ENCODE measurements around a stretch of chr3.

DNA sequence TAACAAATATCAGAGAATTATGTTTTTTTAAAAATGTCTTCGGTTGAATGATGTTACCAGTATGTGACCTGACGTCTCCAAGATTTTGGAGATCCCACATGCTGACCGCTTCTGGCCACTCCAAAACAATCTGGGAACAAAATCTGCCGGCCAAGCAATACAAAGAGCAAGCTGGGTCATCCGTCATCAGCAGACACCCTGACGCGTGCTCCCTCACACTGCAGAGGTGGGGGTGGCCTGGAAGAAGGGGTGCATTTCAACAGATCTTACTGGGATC lies 33.6 kb downstream of the HES1 start:
- CAGE, long polyA plus RNA: no peak
- RRBS: no CpG with 5 or more reads among the region's 7 CpGs

- CAGE, long polyA plus RNA: no peak
- RRBS: 22% methylated on average over 1 of the region's 39 CpGs
Measured at GRCh38 chr3:194265143-194266212, 85.7 kb downstream of the CPN2 start.

DNA sequence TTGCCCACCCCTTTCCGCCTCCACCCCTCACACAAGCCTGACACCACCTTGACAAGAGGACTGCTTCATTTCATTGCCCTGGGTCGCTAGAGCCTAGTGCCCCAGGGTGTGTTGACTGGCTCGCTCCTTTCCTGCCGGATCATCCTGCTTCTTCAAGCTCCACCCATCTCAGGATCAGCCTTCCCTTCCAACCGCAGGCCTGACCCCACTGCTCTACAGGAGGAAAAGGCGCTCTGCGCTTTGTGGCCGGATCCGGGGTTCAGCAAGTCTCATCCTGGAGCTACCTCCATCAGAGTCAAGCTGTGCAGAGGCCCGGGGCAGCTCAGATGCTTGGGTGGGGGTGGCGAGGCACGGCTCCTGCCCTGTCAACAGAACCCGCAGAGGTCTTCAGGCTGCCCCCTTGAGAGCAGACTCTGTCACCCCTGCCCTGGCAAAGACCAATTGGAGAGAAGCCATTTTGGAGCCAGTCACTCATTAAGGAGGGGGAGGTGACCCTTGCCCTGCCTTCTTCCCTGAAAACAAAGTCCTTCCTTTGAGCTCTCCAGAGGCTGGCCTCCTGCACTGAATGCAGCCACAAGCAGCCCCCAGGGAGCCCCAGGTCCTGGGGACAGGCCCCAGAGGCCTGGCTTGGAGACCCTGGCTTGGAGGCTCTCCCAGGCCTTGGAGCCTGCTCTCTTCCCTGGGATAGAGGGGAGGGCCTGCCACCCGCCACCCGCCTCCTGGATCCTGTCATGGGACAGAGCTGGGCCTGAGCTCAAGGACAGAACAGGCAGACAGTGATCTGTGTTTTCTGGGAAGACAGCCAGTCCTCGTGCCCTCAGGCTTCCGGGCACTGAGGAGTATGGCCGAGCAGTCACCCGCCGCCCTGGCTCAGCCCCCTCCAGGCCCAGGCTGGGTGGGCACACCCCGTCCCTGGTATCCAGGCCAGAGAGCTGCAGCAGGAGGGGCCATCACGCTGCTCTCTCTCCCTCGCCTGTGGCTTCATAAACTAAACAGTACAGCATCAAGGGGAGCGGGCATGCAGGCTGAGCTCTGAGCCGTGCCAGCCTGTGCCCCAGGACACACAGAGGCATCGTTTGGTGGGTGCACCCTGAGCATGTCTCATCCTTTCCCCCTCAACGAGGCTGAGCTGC lies 80.2 kb downstream of the CPN2 start:
- CAGE, long polyA plus RNA: no peak
- RRBS: 13% methylated on average over 2 of the region's 27 CpGs

- CAGE, long polyA plus RNA: no peak
- RRBS: 1% methylated on average over 14 of the region's 88 CpGs
Measured at GRCh38 chr3:194332967-194334261, 17.7 kb downstream of the CPN2 start.

DNA sequence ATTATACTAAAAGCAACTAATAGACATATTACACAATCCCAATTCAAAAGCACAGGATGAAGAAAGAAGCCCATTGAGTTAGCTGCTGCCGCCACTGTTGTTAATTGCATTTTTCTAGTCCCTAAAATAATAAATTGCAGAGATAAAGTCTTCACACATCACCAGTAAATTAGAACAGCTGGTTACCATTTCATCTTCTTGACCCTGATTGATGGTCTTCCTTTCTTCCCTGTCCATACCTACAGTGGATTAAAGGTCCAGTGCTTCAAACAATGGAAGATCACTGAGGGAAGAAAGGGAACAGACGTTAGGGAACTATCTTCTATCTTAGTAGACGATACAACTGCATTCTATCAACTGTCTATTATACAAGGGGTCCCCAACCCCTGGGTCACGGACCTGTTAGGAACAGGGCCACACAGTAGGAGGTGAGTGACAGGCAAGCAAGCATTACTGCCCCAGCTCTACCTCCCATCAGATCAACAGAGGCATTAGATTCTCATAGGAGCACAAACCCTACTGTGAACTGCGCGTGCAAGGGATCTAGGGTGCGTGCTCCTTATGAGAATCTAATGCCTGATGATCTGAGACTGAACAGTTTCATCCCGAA lies 24.7 kb downstream of the ATP13A3 start:
- CAGE, long polyA plus RNA: no peak
- RRBS: no CpG with 5 or more reads among the region's 8 CpGs

DNA sequence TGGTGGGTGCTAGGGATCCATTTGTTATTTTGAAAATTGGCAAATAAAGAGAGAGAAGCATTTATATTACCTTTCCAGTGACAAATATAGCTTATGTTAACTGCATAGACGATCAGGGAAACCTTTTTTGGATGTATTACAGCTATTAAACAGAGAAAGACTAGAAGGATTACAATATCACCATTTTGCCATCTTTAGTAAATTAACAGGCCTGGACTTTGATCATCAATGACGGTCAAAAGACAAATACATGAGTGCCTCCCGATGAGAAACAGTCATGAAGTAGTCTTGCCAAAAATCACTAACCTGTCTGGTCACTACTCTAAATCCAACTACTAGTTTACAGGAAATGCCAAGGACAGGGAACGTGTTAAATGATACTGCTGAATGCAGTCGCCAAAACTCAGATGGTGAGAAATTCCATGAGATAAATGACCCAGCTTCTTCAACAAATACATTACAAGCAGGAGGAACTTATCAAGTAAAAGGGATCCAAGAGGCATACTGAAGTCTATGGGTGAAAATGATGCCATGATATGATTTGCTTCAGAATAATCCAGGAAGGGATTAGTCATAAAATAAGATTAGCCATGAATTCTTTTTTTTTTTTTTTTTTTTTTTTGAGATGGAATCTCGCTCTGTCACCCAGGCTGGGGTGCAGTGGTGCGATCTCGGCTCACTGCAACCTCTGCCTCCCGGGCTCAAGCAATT lies 35.8 kb upstream of the ATP13A3 start:
- CAGE, long polyA plus RNA: no peak
- RRBS: no CpG with 5 or more reads among the region's 9 CpGs

DNA sequence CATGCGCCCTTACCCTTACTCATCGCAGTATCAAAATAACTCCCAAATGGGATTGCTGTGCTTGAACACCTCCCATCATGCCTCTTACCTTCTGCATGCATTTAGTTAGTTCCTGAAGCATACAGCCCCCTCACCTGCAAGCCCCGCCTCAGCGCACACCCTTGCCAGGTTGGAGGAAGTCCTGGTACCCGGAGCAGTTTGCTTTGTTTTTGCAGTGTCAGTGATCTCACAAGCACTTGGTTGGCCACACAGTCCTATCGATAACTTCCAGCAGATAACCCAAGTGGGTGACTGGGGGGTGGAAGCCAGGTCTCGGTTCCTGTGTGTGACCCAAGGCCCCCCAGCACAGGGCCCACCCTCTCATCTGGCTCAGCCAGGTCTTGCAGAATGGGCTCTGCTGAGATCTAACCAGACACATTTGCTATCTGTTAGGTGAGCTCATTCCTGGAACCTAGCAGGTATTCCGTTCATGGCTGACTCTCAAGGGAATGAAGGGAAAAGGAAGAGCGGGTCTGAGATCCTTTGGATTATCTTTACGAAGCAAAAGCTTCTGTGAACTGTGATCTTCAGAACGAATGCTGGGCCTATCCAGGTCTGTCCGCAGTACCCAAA lies 45.4 kb downstream of the TMEM44 start:
- CAGE, long polyA plus RNA: no peak
- RRBS: no CpG with 5 or more reads among the region's 12 CpGs

GRCh38 chr3:194630834-194631880 lies 2.1 kb downstream of the TMEM44 start:
- CAGE, long polyA plus RNA: no peak
- RRBS: no CpG with 5 or more reads among the region's 36 CpGs

- CAGE, long polyA plus RNA: no peak
- RRBS: no CpG with 5 or more reads among the region's 7 CpGs
Measured at GRCh38 chr3:194840632-194840928, 154.9 kb downstream of the FAM43A start.

DNA sequence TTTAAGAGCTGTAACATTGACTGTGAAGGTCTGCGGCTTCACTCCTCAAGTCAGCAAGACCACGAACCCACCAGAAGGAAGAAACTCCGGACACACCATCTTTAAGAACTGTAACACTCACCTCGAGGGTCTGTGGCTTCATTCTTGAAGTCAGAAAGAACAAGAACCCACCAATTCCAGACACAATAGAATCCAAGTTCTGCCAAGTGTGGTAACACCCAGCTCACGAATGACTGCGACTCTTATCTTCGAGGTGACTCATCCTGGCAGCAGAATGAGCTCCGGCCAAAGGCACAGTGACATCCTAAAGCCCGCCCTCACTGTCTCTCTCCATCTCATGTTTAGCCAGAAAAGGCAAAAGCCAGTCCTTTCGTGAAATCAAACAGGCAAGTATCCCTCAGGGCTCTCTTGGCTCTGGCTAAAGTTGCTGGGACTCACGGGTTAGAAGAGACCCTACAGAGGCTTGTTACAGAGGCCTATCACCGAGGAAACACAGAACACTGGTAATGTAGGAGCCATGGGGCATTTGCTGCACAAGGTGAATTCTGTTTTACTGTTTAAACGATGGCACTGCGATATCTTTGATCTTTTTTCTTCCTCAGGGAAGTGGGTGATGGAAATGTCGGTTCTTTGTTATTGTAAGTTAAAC lies 155.4 kb downstream of the FAM43A start:
- CAGE, long polyA plus RNA: no peak
- RRBS: no CpG with 5 or more reads among the region's 15 CpGs

DNA sequence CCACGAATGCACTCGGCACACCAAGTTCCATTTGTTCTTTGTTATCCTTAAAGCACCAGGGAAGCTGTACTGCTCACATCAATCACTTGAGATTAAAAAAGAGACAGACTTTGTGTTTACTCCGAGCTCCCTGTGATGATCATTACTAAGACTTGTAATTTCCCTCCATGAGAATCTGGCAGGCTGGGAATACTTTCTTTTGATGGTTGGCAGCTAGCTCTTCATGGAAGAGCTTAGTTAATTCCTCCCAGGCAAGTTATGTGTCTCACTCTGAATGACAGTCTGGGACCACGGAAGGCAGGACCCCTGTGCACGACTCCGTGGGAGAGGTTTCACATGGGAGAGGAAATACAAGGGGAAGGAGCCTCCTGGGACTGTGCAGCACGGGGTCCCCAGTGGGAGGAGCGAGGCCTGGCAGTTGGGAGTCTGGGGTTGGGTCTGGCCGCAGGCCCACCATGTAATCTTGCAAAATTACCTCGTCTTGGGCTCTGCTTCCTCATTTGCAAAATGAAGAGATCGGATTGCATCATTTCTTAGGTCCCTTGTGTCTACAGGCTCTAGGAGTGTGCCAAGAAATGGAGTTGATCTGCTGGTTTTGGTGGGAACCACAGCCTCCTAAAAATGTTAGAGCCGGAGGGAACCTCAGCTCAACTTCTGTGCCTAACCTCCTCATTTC lies 268.1 kb downstream of the XXYLT1 start:
- CAGE, long polyA plus RNA: no peak
- RRBS: no CpG with 5 or more reads among the region's 12 CpGs

GRCh38 chr3:195100943-195101588 lies 169.9 kb downstream of the XXYLT1 start:
- CAGE, long polyA plus RNA: no peak
- RRBS: no CpG with 5 or more reads among the region's 8 CpGs

- CAGE, long polyA plus RNA: no peak
- RRBS: under 1% methylated on average over 7 of the region's 30 CpGs
Measured at GRCh38 chr3:195106236-195106721, 164.7 kb downstream of the XXYLT1 start.

DNA sequence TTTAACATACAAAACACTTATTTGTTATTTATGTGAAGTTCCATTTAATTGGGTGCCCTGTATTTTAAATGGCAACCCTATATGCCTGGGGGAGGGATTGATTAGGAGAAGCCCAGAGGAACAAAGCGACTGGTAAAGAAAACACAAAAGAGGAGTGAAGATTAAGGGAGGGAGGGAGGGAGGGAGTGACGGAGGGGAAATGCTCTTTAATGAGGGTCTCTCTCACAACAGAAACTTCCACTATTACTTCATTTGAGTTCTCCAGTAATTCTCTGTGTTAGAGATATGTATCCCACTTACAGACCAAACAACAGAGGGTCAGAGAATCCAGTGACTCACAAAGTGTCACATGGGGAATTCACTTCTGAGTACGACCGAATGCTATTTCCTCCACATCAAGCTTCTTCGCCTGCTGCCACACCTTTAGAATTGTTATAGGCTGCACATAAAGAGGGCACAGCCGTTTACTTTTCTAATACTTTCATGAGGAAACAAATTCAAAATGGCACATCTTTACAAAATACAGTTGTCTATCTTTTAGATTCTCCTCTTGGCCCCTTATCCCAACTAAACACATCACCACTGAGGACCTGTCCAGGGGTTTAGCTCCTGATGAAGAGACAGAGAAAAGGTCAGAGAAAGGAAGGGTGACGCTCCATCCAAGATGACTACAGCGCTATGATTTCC lies 119.1 kb downstream of the XXYLT1 start:
- CAGE, long polyA plus RNA: no peak
- RRBS: no CpG with 5 or more reads among the region's 8 CpGs

DNA sequence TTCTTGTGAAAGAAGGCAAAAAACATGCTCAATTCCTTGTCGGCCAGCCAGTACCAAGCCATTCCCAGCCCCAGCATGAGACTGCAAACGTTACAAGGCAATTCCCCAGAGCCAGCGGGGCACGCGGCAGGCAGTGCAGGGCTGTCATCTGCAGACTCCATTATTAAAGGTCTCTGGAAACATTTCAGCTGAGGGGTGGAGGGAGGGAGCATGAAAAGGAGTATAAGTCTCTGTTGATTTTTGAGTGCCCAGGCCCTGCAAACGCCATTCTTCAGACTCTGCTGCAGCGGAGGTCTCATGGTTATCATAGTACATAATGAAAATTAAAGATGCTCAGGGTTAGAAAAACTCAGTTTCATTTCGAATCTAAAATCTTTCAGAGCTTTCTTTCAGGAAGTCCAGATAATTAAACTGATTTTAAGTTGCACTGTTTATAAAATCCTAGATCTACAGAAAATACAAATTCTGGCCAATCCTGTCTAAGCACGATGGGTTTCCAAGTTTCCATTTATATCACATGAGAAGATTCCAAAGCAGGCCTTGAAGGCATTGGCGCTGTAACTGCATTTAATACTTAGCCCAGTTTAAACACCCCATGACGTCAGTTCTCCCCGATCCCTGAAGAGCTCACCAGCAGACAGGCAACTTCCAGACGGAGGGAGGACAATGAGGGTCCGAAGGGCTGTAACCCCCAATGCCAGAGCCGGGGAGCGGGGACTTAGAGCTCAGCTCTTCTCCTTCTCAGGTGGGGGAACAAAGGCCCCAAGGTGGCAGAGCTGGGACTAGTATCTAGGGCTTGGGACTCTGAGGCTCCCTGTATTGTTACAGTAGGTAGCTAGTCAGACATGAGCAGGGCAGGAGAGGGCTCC lies 117.5 kb downstream of the XXYLT1 start:
- CAGE, long polyA plus RNA: no peak
- RRBS: no CpG with 5 or more reads among the region's 16 CpGs

- CAGE, long polyA plus RNA: no peak
- RRBS: no CpG with 5 or more reads among the region's 2 CpGs
Measured at GRCh38 chr3:195188085-195188606, 82.8 kb downstream of the XXYLT1 start.

- CAGE, long polyA plus RNA: no peak
- RRBS: no CpG with 5 or more reads among the region's 4 CpGs
Measured at GRCh38 chr3:195306370-195306728, 35.4 kb upstream of the XXYLT1 start.

DNA sequence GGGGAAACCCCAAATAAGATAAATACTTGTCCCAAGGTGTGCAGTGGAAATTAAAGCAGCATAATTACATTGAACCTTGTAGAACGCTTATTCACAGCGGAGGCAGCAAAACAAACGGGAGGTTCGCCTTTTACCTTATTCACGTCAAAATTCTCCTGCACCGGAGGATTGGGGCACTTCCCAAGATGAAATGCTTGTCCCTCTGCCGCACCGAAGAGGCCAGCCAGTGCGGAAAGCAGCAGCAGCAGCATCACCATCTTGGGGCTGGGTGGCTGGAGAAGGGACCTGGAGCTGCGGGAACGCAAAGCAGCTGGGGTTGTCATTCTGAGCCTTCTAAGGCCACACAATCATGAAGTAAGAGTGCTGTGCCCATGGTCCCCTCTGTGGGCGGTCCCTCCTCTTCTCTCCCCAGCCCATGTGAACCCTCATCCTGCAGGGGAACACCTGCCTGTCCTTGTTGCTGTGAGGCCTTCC lies 4.5 kb downstream of the APOD start:
- CAGE, long polyA plus RNA: no peak
- RRBS: no CpG with 5 or more reads among the region's 12 CpGs

DNA sequence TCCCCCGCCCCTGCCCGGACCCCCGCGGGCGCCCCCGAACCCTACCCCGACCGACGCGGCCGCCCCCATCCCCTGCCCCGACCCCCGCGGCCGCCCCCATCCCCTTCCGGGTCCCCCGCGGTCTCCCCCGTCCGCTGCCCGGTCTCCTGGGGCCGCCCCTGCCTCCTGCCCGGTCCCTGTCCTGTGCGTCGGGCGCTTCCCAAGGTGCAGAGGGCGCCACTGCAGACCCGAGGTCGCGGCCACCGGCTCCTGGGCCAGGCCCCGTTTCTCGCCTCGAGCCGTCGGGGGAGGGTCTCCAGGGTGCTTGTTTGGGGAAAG lies 51.6 kb upstream of the APOD start:
- CAGE, long polyA plus RNA: no peak
- RRBS: no CpG with 5 or more reads among the region's 36 CpGs

DNA sequence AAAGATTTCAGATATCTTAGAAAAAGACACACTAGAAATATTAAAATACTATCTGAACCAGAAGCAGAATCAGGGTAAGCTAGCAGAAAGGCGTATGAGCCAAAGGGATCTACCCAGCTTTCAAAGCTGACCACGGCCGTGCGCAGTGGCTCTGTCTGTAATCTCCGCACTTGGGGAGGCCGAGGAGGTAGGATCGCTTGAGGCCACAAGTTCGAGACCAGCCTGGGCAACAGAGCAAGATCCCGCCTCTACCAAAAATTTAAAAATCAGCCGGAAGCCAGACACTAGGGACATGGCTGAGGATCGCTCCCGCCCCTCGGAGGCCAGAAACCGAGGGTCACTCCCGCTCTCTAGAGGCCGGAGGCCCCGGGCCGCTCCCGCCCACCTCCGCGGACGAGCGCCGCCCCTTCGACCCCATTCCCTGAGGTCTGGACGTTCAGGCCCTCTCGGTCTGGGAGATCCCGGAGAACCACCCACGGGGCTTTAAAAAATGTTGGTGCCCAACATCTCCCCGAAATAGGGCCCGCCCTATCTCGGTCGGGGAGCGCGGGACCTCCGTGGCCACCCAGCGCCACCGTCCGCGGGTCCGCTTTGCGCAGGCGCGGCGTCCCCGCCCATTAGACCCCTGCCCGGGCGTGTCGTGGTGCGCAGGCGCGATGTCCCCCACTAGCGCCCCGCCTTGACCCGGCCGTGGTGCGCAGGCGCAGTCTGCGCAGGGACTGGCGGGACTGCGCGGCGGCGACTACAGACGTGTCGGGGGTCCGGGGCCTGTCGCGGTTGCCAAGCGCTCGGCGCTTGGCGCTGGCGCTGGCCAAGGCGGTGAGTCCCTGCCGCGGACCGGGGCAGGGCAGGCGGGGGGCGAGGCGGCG lies 63.2 kb upstream of the MUC20 start:
- CAGE, long polyA plus RNA: no peak
- RRBS: no CpG with 5 or more reads among the region's 82 CpGs

Data from osteoblast (primary cell).